Subcutaneous adipose tissue (tissue), 3 donors: ENCODE results near the genes C7 and MROH2B.

GRCh38 chr5:39423016-39424174 is 1.4 kb downstream of the DAB2 start:
- PRO-cap: bidirectional peak, plus-strand start at chr5:39423484, minus-strand start at chr5:39423456
- RAMPAGE, long total RNA, 3 experiments: no peak in any of the 3 experiments

DNA sequence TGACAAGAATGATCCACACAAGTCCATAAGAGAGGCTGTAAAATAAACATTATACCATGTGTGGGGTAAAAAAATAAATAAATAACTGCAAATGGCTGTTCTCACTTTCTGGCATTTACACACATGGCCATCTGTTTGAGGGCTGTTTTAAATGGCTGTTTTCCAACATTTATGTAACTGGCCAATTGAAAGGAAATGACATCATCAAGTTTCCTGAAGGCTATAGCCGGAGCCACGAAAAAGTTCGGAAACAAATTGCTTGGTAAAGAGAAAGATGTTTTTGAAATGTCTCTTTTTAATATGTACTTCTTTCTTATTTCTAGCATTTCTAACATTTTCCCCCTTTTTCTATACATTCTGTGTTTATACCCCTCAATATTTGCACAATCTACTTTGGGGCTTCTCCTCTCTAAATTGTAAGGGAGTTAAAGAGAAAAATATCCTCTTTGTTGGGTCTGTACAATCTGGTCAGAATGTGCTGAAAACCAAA is 95.5 kb upstream of the DAB2 start:
- PRO-cap: no peak
- RAMPAGE, long total RNA, 3 experiments: start-site peak on the plus strand in 2 of 3 experiments, centred at positions 207 to 209 of the sequence, 22 to 34 reads per replicate

DNA sequence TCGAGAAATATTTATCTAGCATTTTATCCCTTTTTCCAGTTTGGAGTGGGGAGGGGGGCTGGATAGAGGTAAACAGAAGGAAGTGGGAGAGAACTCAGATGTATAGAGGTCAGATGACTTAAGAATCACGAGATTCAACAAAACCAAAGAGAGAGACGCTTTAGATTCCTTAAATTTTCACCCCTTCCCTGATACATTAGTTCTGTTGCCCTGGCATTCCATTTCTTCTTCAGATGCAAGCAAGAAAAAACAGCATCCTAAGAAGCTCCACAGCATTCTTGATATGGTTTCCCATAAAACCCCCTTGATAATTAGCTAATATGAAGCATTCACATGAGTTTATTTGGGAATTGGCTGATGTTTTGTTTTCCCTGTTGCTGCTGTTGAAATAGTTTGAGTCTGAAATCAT is 335.8 kb upstream of the DAB2 start:
- PRO-cap: no peak
- RAMPAGE, long total RNA, 3 experiments: no peak in any of the 3 experiments

DNA sequence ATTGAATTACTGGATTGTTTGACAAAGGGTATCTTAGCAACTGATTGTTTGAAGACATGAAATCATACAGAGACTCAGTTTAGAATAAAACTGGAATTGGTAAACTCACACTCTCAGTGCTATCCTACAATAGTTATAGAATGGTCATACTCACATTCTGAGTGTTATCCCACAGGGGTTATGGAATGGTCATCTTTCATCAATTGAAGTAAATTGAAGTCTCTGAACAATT is 358.1 kb upstream of the PTGER4 start:
- PRO-cap: no peak
- RAMPAGE, long total RNA, 3 experiments: no peak in any of the 3 experiments

GRCh38 chr5:40388753-40389144 is 291.0 kb upstream of the PTGER4 start:
- PRO-cap: no peak
- RAMPAGE, long total RNA, 3 experiments: no peak in any of the 3 experiments

DNA sequence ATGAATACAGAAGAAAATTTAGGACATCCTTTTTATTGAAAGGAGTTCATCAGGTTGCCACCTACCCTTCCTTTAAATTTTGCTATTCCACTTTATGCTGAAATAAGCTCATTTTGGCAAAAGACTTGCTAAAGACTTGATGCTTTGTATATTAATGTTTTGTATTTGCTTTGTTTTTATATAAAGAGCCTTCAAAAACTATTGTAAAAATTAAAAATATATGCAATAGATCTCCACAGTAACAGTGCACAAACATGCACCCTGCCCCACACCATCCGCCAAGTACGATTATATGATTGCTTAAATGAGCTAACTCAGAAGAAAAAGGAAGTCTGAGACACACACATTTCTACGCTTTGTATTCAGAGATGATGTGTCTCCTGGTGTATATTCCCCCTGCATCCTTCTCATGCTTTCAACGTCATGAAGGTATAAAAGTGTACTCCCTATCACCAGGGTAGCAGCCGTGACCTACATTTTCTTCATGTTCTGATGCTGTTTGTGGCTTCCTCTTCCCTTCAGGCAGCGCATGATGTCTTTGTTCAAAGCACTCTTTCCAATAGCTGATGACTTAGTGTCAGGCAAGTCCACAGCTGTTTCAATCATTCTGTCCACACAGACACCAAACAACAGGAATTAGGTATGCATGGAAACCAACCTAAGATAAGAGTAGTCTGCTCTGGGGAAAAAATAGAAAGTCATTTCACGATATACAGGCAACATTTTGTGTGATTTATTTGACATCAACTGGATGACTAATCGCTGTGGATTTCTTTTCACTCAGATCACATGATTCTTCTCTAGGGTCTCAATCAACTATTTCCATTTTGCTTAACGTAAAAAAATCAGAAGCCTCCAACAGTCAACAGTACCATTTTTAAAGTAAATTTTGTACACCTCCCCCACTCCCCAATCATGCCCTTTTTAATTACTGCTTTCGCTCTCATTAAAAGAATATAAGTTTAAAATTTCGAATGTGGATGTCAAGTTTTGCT is 269.4 kb upstream of the PTGER4 start:
- PRO-cap: no peak
- RAMPAGE, long total RNA, 3 experiments: no peak in any of the 3 experiments

DNA sequence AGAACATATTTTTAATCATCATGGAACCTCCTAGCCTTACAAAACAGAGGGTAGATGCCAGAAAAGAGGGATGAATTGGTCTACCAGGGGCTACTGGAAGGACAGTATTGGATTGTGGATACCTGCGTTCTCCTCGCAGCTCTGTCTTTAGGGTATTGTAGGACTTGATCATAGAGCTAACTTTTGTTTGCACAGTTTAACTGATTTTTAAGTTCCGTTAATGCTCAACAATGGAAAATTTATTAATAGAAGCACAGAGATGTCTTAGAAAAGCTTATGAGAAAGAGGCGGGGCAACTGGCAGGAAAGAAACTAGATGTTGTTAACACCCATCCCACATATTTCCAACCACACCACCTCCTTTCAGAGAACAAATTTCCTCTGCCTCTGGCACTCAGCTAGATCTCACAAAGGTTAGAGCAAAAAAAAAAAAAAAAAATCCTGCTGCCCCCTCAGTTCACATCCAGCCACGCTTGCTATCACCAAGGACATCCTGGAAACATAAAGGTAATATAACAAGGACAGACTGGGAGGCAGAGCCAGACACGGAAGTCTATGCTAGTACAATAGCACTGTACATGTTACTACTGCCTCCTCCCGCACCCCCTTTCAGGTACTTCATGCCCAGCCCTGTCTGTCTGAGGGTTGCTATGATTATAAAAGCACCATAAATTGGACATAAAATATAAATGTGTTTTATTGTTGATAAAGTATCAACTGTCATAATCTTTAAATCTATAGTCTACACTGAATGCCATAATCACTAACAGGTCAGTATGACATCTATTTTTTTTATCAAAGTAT is 238.0 kb upstream of the PTGER4 start:
- PRO-cap: no peak
- RAMPAGE, long total RNA, 3 experiments: no peak in any of the 3 experiments

DNA sequence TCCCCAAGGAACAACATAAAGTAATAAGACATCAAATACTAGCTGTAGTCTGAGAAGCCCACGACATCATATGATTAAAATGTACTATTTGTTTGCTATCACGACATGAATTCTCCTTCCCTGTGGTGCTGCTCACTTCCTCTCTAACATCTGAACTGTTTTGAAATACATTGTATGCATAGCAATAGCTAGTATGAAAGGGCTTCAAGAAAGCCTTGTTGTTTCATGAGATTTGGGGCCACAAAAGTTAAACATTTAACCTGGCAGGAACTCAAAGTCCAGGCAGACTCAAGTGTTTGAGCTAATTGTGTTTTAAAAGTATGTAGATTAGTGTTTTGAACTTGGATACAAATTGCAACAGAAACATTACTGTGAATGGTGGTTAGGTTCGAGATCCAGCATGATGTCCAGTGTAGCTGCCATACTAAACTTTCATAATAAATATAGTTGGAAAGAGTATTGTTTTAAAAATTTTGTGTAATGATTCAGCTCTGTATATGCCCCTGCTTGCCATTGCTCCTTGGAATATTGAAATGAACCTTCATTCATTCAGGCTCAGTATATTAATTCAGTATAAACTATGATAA is 237.3 kb upstream of the PTGER4 start:
- PRO-cap: no peak
- RAMPAGE, long total RNA, 3 experiments: no peak in any of the 3 experiments

DNA sequence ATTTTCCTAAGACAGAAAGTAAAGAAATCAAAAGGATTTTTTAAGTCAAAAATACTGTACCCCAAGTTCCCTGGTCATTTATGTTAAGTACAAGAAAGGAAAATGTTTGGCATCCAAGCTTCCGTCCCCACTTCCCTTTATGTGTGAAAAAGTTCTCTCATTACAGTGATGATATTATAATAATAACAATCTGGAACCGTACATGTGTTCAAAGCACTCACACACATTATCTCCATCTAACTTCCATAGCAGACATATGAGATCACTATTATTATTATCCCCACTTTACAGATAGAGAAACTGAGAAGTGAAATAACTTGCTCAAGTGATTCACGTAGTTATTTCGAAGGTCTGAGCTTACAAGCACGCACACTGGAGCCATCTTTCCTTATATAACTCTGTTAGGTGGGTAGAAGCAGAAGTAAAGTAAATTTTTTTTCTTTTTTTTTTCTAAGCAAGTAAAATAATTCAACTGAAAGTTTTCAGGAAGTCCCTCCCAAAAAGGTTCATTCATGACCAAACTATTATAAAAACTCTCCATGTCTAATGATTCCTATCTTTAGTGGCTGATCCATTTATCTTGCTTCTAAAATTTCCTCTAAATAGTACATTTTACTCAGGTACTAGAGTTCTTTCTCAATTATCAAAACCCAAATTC is 62.9 kb upstream of the PTGER4 start:
- PRO-cap: no peak
- RAMPAGE, long total RNA, 3 experiments: no peak in any of the 3 experiments

GRCh38 chr5:40672203-40672853 is 7.4 kb upstream of the PTGER4 start:
- PRO-cap: bidirectional peak, plus-strand start at chr5:40672657, minus-strand start at chr5:40672526
- RAMPAGE, long total RNA, 3 experiments: no peak in any of the 3 experiments

GRCh38 chr5:40682708-40683077 is 3.0 kb downstream of the PTGER4 start:
- PRO-cap: bidirectional peak, plus-strand start at chr5:40682851, minus-strand start at chr5:40682765
- RAMPAGE, long total RNA, 3 experiments: no peak in any of the 3 experiments

- PRO-cap: no peak
- RAMPAGE, long total RNA, 3 experiments: no peak in any of the 3 experiments
Measured at GRCh38 chr5:40689461-40689874, 9.8 kb downstream of the PTGER4 start.

DNA sequence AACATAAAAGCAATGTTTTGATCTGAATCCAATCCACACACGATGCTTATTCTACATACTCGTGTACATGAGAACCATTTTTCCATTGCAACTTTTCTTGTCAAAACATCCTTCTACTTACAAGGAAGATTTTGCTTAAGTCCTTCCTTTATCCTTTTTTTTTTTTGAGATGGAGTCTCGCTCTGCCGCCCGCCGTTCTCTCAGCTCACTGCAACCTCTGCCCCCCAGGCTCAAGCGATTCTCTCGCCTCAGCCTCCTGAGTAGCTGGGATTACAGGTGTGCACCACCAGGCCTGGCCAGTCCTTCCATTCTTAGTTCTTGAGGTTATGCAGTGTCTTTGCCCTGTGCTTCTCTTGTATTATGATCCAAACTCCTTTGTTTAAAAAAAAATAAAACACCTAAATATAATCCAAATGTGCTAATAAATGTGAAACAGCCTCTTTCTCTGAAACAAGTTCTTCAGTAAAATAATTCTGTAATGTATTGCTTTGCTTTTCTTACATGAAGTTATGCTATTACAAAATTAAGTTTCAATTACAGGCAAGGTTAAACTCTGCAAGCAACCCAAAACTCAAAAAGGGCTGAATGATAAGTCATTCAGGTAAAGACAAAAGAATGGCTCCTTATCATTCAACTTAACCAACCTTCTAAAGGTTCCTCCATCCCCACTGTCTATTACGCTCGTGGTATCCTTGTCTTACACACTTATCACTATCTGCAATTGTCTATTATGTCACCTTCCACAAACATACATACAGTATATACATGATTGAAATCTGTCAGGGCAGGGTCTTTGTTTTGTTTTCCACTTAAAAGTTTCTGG is 7.2 kb downstream of the RPL37 start:
- PRO-cap: no peak
- RAMPAGE, long total RNA, 3 experiments: no peak in any of the 3 experiments

- PRO-cap: unidirectional peak, plus-strand start at chr5:40909497
- RAMPAGE, long total RNA, 3 experiments: start-site peak on the plus strand in 3 of 3 experiments, at chr5:40909393-40909566 at its widest, 525 to 5,210 reads per replicate
Measured at GRCh38 chr5:40909034-40909690, at the start of gene C7. Gene C7, plus strand, starts transcription at chr5:40909497.

DNA sequence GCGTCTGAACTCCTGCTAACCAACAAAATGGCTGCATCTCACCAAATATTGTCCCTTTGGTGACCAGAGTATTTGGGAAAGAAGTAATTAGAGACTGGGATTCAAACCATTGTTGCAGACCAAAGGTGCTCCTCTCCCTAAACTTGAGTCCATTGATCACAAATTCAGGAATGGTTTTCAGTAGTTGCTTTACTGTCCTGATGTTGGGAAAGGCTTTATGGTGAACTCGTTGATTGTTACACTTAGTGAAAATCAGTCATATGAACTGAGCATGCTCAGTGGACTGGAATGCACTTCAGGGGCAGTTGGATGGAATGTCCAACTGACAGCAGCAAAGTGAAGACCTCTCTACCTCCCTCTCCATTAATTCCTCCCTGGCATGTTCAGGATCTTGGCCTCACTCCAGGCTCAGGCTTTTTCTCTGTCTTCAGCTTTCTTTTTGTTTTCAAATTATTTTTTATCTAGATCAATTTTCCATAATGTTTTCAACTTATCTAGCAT is at the start of gene MROH2B:
MROH2B (minus strand) TSS at position 267 of the 501 bp plus-strand sequence.
- PRO-cap: no peak
- RAMPAGE, long total RNA, 3 experiments: no peak in any of the 3 experiments

- PRO-cap: no peak
- RAMPAGE, long total RNA, 3 experiments: no peak in any of the 3 experiments
Measured at GRCh38 chr5:41835639-41836066, 34.6 kb downstream of the OXCT1 start.

DNA sequence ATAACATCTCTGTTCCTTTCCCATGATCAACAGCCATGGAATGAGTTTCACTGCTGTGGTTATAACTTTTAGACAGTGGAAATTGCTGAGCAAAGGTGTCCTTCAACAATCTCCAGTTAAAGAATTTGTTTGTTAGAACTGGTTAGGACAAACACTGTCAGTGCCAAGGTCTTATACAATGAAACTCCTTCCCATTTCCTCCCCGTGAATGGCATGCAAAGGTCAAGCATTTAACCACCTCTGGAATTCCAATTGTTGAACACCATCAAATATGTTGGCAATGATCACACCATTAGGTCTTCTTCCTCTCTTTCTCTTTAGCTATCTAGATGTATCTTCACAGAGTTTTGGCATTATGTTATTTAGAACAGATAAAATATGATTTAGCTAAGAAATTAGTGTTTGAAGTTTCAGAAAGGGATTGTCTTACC is 45.7 kb upstream of the GHR start:
- PRO-cap: no peak
- RAMPAGE, long total RNA, 3 experiments: no peak in any of the 3 experiments

DNA sequence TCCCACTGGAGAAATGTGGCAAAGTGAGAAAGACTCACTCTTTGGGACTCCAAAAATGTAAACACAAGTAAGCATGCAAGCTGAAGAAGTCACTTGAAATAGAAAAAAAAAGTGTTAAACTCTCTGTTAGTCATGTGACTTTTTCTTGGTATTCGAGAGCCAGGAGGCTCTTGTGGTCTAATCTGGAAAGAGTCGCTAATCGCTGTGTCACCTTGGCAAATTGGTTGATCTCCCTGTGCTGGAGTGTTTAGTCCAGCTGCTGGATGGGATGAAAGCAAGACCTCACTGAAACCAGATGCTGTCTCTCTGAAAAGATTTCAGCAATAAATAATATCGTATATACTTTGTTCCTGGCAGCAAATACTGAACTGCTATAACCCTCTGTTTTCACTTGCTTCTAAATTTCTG is 95.5 kb downstream of the GHR start:
- PRO-cap: no peak
- RAMPAGE, long total RNA, 3 experiments: no peak in any of the 3 experiments

DNA sequence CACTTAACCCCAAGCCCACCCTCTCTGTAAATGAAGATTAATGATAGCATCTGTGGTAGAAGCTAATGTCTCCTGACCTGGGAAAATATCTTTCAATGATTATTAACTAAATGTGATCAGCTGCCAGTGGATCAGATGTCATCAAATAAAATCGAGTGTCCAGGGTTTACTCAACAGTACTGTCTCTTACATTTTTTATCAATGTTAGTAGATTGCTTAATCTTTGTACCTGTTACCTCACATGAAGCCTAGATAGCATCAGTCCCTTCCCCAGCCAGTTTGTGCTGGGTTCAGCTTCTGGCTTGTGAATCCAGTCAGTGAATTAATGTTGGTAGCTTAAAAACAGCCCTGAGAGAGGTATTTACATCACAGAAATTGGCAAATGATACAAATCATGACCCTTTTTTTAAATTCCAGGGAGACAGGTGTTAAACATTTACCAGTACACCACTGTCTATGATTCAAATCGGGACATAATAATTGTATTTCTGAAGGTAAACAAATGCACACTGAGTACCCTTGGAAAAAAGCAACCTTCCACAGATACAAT is 134.5 kb downstream of the GHR start:
- PRO-cap: no peak
- RAMPAGE, long total RNA, 3 experiments: no peak in any of the 3 experiments

- PRO-cap: no peak
- RAMPAGE, long total RNA, 3 experiments: no peak in any of the 3 experiments
Measured at GRCh38 chr5:42586508-42587022, 163.3 kb downstream of the GHR start.